GM06990 (cell line): ENCODE measurements around the gene ESD.

DNA sequence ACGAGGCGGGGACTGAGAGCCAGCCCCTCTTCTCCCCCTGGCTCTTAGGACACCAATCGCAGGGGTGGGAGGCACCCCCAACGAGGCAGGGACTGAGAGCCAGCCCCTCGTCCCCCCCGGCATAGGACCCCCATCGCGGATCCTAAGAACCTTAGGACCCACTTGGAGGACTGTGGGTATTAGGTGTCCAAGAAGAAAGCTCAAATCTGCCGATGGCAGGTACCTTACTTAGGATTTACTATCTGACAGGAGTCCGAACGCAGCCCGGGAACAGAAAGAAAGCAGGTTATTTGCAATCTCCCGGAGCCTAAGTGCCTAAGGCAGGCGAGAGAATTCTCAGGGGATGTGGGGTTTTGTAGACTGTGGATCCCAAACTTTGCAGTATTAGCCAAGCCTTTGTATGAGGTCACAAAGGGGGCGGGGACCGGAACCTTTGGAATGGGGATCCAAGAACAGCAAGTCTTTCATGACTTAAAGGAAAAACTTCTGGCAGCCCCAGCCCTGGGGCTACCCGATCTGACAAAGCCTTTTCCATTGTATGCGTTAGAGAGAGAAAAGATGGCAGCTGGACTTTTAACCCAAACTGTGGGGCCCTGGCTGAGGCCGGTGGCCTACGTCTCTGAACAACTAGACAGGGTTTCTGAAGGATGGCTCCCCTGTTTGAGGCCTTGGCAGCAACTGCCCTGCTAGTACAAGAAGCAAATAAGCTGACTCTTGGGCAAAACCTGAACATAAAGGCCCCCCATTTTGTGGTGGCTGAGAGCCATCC is 80.6 kb upstream of the RUBCNL start:
- RRBS, result no CpG with 5 or more reads among the region's 20 CpGs

- RRBS, result 7% methylated on average over 7 of the region's 19 CpGs
Observed at GRCh38 chr13:46551568-46552204, 1.3 kb upstream of the LRCH1 start.

GRCh38 chr13:46598332-46598912 is 45.5 kb downstream of the LRCH1 start:
- RRBS, result no CpG with 5 or more reads among the region's 6 CpGs

GRCh38 chr13:46655808-46656211 is 102.8 kb downstream of the LRCH1 start:
- RRBS, result no CpG with 5 or more reads among the region's 5 CpGs

- RRBS, result no CpG with 5 or more reads among the region's 9 CpGs
Observed at GRCh38 chr13:46660586-46661494, 107.9 kb downstream of the LRCH1 start.

GRCh38 chr13:46679281-46680524 is 117.3 kb downstream of the ESD start:
- RRBS, result no CpG with 5 or more reads among the region's 14 CpGs

- RRBS, result no CpG with 5 or more reads among the region's 5 CpGs
Observed at GRCh38 chr13:46726787-46727153, 70.2 kb downstream of the ESD start.

DNA sequence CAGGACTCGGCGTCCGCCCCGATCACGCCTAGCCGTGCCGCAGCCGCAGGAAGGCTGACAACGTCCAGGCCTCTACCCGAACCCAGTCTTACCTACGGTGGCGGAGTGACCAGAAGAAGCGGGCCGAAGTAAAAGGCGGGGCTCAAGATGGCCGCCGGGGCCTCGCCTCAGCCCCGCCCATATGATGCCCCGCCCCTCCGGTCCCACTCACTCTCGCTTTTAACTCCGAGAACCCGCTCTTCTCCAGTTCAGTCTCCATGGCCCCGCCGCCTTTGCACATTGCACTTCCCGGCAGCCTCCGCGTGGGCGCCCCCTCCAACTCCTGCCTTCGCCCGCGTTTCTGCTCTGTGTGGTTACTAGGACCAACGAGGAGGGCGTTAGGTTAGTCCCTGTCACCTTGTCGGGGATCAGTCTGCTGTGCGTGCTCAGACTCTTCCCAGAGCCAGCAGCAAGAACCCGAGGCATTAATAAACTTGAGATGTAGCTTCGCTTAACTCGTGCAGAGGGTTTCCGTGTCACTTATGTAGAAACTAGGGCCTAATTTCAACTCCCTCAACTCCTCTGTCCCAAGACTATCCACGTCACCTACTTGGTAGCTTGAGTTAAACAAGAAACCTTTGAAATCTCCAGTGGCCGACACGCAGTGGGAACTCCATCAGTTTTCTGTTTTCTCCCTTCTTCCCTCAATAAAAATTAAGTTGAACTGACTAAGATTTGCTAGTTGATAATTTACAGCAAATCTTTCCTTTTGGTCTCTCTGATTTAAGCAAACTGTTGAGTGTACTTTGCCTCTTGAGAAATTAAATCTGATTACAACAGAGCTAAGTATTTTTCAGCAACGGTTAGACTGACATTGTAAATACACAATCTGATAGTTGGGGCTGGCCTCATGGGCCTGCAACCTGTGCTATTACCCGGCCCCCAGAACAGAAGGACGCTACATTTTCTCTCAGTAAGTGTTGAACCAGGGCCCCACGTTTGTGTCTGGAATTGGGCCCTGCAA is at the start of gene ESD:
Gene ESD (minus strand): TSS at position 149 of the 1,003 bp plus-strand sequence.
- RRBS, result 4% methylated on average over 10 of the region's 48 CpGs

DNA sequence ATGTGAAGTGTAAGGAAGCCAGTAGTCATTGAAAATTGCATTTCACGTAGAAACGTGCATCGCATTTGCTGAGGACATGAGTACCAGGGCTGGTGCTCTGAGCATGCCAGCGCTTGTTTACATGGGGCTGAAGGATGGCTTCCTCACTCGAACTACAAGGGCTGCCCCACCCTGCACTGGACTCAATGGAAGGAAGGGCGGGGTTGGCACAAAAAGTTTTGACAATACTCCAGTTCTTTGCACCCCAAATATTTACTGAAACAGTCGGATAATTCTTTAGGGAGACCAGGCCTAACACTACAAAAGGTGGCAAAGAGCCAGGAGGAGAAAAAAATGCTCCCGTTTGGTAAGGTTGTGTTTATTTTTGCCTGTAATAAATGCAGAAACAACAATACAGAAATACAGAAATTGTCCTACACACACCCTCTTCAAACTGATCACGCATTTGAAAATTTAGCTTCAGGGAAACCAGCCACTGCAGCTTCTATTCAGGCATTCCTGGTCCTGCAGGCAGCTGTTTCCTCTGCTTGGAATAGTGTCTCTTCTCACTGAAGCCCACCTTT is 29.0 kb upstream of the MED4 start:
- RRBS, result no CpG with 5 or more reads among the region's 9 CpGs

DNA sequence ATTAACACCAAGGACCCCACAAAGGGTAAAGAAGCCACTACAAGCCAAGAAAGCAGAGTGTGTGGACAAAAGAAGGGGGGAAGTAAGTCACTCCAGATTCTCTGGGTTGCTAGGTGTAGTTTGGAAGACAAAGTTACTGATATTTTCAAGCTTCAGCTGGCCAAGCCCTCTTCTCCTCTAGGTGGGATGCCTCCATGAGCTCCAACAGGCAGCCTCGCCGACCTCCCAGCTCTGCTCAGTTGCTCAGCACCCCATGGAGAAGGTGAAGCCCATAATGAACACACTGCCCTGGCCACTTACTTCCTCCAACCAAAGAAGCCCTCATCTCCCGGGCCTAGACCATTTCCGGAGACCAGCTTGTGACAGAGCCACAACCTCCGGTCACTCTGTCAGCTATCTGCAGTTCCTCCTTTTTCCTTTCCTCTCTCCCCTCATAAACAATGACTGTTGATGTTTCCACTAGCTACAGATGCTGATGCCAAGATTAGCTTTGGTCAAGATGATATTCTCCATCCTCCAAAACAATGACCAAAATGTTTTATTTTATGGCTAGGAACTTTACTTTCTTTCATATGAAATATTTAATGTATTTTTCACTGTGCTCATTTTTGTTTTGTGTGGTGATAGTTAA is 66.9 kb upstream of the MED4 start:
- RRBS, result no CpG with 5 or more reads among the region's 5 CpGs

GRCh38 chr13:48304351-48305191 is 1.0 kb downstream of the RB1 start:
- RRBS, result 2% methylated on average over 5 of the region's 22 CpGs

GRCh38 chr13:48405271-48405628 is 7.7 kb downstream of the LPAR6 start:
- RRBS, result no CpG with 5 or more reads among the region's 2 CpGs

DNA sequence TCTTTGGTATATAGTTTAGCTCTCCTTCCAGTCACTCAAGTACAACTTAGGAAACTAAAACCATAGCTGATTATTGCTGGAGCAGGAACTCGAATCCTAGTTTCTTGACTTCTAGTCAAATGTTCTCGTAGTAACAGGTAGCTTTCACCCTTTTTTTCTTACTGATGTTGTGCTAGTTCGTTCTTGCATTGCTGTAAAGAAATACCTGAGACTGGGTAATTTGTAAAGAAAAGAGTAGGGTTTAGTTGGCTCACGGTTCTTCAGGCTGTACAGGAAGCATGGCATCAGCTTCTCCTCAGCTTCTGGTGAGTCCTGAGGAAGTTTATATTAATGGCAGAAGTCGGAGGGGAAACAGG is 13.7 kb upstream of the LPAR6 start:
- RRBS, result no CpG with 5 or more reads among the region's 5 CpGs

GRCh38 chr13:48452796-48453453 is 40.0 kb upstream of the LPAR6 start:
- RRBS, result no CpG with 5 or more reads among the region's 2 CpGs

DNA sequence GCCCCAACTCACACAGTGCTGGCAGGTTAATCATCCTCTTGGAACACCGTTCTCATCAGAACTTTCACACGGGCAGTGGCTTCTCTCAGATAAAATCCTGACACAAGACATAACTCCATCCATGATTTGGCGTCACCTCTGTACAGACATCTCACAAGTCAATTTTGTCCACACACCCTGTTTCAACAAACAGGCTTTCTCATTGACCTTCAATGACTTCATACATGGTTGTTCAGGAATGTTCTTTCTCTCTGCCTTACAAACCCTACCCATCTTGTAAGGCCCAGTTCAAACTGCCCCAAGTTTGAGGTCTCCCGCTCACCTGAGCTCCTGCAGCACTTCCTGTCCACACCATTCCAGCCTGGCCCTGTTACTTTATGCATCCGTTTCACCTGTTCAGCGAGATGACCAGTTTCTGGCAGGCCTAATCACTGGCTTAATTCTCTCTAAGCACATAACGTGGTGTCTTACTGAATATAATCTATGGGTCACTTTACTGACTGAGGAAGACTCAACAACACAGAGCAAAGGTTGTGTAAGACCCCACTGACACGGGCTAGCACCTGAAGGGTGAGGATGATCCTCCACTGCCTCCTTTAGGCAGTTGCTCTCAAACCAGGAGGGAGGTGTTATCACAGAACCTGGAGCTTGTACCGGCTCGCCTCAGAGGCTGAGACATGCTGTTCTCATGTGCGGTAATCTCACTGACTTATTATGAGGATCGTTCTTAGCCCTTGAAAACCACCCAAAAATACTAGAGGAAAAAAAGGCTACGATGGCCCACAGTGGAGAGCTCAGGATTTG is 28.5 kb downstream of the RCBTB2 start:
- RRBS, result no CpG with 5 or more reads among the region's 13 CpGs

GRCh38 chr13:48531342-48532176 is 1.3 kb downstream of the RCBTB2 start:
- RRBS, result no CpG with 5 or more reads among the region's 18 CpGs

DNA sequence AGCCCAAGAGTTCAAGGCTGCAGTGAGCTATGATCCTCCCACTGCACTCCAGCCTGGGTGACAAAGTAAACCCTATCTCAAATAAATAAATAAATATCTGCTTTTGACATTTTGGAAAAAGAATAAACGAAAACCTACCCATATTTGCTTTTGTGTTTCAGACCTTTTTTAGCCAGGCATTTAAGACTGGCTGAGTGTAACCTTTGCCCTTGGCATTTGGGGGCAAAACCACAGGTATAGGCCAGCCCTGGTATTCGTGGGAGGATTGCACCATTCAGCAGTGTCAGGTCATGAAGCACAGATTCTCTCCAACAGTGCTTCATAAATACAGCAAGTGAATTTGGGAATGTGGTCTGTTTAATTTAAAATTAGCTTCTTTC is 14.9 kb upstream of the RCBTB2 start:
- RRBS, result no CpG with 5 or more reads among the region's 2 CpGs

DNA sequence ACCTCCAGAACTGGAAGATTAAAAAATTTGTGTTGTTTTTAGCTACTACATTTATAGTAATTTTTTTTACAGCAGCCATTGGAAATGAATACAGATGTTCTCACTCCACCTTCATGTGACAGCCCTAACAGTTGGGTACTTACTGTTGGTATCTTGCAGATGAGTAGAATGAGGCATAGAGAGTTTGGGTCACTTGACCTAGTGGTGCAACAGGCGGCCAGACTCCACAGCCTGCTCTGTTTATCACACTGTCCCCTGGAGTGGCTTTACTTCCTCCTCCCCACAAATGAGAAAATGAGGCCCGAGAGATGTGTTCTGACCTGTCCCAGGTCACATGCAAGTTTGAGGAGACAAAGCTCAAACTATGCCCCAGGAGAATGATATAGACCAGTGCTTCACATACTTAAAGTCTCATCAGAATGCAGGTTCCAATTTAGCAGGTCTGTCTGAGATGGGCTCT is 37.3 kb upstream of the RCBTB2 start:
- RRBS, result no CpG with 5 or more reads among the region's 2 CpGs

DNA sequence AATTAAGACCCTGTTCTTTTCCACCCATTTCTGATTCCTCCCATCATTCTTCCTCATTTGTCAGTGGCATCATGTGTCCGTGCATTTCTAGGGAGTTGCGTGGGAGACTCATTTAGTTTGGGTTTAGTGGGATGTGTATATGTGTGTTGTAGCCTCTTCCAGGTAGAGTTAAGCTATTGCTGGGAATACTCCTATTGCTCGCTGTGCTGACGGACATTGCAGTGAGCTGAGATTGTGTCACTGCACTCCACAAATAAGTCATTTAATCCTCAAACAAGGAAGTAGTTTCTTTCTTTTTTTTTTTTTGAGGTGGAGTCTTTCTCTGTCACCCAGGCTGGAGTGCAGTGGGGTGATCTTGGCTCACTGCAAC is 42.2 kb upstream of the RCBTB2 start:
- RRBS, result no CpG with 5 or more reads among the region's 4 CpGs

- RRBS, result no CpG with 5 or more reads among the region's 5 CpGs
Observed at GRCh38 chr13:48586373-48586880, 53.5 kb upstream of the RCBTB2 start.